Tongue (tissue), 2 donors: Measurements from ENCODE around the genes GPR139, PDILT and LDAF1.

DNA sequence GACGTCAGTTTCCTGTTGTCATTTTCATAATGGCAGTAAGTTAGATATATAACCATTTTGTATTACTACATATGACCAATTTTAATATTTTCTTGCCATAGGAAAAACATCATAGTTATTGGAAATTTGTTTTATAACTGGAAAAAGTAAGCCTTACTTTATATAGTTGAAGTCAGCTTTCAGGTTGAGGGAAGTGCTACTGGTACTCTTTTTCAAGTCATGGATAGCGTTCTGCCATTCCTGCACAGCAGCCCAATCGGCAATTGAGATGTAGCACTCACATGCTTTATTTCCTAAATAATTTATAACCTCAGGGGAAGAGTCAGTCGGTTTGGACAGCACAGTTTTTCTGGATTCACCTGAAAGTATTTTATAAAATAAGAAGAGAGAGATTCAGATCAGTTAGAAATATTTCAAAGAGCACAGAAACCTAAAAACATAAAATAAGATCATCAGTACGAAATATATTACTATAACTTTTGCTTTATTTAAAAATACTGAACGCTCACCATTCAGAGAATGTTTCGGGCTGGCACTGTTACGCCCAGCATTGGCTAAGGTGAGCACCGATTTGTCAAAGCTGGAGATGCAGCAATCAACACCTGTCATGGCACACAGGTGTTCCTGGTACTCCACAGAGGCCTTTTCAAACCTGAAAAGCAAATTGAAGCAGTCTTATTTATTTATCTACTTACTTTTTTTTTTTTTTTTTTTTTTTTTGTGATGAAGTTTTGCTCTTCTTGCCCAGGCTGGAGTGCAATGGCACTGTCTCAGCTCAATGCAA, 62.3 kb upstream of the ARL6IP1 start:
- RAMPAGE, long total RNA: no peak

- RAMPAGE, long total RNA: no peak
Measured at GRCh38 chr16:19086269-19086986, 19.0 kb downstream of the COQ7 start.

DNA sequence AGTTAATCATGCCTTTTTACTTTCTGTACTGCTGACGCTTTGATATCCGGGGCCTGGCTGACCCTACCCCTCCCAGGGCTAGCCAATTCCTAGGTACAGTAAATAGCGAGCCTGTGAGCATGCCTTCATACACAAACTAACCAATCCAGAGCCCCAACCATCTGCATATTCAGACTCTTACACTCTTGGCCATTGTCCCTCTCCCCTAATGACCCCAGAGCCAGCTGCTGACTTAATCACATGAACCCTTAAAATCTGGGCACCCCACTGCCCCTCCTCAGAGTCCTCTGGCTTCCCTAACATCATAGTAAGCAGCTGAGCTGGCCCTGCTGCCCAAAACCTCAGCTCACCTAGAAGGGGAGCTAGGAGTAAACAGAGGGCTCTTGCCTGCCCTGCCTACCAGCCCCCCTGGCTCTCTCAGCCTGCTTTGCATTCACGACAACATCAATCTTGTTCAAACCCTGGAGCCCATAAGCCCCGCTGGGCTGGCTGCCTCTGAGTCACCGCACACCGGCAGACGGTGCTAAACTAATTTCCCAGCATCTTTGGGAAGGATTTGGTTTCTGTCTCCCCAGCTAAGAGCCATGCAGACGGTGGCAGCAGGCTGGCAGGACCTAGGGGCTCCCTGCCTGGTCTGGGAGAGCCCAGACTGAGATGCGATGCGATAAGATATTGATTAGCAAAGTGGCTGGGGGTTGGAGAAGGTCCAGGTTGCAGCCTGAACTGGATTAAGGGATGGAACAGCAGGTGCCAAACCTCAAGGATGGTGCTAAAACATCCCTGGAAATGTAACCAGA, 63.2 kb downstream of the CLEC19A start:
- RAMPAGE, long total RNA: no peak

GRCh38 chr16:19393259-19394169, 24.2 kb upstream of the TMC5 start:
- RAMPAGE, long total RNA: no peak

DNA sequence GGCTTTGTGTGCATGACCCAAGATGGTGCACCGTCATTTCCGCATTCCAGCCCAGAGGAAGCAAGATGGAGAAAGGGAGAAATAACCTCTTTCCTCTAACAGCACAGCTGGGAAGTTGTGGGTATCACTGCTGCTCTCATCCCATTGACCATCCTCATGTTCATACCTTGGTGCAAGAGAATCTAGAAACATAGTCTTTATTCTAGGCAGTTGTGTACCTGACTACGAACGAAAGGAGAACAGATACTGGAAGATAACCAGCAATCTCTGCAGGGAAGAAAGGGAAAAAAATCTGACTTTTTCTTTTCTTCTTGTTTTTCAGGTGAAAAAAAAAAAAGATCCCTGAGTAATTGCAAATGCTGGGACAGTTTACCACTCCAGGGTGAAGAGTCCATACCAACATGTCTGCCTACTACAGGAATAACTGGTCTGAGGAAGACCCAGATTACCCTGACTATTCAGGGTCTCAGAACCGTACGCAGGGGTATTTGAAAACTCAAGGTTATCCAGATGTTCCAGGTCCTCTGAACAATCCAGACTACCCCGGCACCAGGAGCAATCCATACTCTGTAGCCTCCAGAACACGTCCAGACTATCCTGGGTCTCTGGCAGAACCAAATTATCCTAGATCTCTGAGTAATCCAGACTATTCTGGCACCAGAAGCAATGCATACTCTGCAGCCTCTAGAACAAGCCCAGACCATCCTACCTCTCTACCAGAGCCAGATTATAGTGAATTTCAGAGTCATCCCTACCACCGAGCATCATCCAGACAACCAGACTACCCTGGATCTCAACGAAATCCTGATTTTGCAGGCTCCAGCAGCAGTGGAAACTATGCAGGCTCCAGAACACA, 22.2 kb downstream of the TMC5 start:
- RAMPAGE, long total RNA: no peak

- RAMPAGE, long total RNA: no peak
Measured at GRCh38 chr16:19697802-19698560, 20.0 kb downstream of the KNOP1 start.

- RAMPAGE, long total RNA: no peak
Measured at GRCh38 chr16:19700016-19700835, 17.8 kb downstream of the KNOP1 start.

GRCh38 chr16:19716149-19716716, 1.8 kb downstream of the KNOP1 start:
- RAMPAGE, long total RNA: no peak

- RAMPAGE, long total RNA: no peak
Measured at GRCh38 chr16:19753701-19755008, 36.1 kb downstream of the IQCK start.

GRCh38 chr16:19840543-19841148, 44.0 kb downstream of the GPRC5B start:
- RAMPAGE, long total RNA: no peak

GRCh38 chr16:20073766-20074152, at the start of gene GPR139:
TSS of gene GPR139 (minus strand) at chr16:20073890.
- RAMPAGE, long total RNA: no peak

DNA sequence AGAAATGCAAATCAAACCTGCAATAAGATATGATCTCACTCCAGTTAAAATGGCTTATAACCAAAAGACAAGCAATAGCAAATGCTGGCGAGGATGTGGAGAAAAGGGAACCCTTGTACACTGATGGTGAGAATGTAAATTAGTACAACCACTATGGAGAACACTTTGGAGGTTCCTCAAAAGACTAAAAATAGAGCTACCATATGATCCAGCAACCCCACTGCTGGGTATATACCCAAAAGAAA, 43.1 kb downstream of the GP2 start:
- RAMPAGE, long total RNA: no peak

DNA sequence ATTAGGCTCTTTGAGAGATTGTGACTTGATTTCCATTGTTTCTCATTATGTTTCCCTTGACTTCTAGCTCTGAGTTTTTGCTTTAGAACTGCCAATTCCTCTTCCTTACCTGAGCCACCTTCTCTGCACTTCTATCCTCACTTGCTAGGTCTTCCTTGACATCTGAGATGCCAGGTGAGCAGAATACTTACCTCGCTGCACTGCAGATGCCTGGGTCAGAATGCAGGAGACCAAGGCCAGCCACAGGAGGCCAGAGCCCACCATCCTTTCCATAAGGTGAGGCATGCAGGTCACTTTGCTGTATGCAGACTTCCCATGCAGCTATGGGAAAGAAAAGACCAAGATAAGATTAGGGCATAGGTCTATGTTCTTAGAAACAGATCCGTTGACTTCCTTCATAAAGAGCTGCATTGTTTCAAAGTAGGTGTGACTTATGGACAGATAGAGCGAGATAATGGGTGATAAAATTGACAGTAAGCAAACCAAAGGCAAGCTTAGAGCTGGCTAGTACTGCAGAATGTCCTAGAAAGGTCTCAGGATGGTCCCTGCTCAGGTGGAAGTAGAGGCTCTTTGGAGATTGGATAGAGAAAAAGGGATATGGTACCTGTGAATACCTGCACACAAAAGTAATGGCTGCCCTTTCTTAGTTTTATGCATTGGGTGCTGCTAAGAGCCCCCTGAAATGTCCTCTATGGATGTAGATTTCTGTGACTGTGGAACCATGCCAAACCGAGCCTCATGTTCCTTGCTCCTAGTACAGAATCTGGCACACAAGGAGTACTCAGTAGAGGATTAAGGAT, 966 bp downstream of the GP2 start:
- RAMPAGE, long total RNA: no peak

- RAMPAGE, long total RNA: no peak
Measured at GRCh38 chr16:20404609-20404880, at the start of gene PDILT. TSS of gene PDILT (minus strand) at chr16:20404737.

DNA sequence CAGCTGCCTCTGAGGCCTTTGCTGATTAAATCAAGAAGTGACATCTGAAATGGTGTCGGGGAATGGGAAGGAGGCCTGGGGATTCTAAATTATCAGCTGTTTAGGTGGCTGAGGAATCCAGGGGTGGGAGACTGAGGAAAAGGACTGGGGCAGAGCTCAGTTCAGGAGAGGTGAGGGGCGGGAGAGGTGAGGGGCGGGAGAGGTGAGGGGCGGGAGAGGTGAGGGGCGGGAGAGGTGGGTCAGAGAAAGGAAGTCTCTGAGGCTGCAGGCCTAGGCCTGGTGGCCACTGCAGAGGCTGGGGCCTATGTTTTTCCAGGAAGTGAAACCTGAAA, 332 bp downstream of the ACSM5 start:
- RAMPAGE, long total RNA: no peak

GRCh38 chr16:20675603-20676312, 21.7 kb downstream of the ACSM1 start:
- RAMPAGE, long total RNA: no peak

- RAMPAGE, long total RNA: no peak
Measured at GRCh38 chr16:20693926-20694451, 3.5 kb downstream of the ACSM1 start.

DNA sequence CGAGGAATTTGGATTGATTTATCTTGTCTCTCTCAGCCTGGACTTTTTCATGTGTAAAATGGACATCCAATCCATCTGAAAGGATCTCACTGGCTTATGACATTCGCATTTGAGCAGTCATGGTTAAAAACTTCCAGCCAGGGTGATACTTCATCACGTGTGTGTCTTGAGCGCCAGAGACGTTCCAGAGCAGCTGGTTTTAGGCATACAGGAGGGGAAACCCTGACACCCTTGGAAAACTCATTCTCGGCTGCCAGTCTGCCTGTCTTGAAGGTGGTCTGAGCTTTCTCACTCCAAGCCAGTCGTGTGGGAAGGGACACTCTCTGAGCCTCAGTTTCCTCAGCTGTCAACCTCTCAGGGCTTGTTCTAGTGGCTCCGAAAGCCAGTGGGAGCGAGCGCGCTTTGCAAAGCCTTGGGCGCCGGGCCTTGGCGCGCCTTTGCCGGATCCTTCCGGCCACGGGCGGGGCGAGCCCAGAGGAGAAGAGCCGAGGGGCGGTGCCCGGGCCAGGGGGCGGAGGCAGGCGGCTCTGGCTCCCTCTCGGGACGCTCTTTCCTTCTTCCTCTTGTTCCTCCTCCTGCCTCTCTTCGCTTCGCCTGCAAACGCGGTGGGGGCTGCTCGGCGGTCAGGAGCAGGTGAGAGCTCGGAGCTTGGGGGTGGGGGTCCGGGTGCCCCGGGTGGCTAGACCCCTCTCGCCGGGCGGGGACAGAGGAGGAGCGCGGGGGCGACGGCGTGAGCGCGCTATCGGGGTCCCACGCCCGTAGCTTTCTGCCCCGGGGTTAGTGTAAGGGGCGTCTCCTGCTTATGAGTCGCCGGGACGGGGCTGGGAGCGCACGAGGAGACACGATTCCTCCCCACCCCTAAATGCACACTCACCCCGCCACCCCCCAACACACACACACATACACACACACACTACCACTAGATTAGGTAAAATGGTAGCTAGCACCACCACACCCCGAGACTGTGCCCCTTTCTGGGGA, at the start of gene LDAF1:
Gene LDAF1, plus strand, starts transcription at position 561 of the 981 bp plus-strand sequence.
- RAMPAGE, long total RNA: no peak

- RAMPAGE, long total RNA: no peak
Measured at GRCh38 chr16:21359932-21360465, 81.9 kb upstream of the CRYM start.

DNA sequence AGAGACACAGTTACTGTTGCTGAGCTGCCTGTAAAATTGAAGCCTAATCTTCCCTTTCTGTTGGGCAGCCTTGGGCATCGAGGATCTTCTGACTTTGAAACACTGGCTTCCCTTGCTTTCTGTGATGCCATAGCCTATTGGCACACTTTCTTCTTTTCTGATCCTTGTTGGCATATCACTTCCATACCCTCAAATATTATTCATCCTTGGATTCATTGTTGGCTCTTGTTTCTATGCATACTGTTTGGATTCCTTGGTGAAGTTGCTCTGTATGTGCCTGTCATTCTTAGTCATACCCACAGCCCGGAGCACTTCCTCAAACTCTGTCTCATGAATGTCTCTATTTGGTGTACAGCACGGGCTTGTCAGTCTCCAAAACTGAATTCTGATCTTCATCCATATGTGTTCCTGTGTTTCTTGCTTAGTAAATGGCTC, 85.7 kb upstream of the CRYM start:
- RAMPAGE, long total RNA: no peak